Pulmonary lymph node (tissue), 1 donor: ENCODE results near the gene CR2.

- PRO-cap = no peak
Observed at GRCh38 chr1:207153142-207153435, 49.1 kb downstream of the C4BPA start.

GRCh38 chr1:207239879-207240278, 81.6 kb upstream of the CD55 start:
- PRO-cap = no peak

DNA sequence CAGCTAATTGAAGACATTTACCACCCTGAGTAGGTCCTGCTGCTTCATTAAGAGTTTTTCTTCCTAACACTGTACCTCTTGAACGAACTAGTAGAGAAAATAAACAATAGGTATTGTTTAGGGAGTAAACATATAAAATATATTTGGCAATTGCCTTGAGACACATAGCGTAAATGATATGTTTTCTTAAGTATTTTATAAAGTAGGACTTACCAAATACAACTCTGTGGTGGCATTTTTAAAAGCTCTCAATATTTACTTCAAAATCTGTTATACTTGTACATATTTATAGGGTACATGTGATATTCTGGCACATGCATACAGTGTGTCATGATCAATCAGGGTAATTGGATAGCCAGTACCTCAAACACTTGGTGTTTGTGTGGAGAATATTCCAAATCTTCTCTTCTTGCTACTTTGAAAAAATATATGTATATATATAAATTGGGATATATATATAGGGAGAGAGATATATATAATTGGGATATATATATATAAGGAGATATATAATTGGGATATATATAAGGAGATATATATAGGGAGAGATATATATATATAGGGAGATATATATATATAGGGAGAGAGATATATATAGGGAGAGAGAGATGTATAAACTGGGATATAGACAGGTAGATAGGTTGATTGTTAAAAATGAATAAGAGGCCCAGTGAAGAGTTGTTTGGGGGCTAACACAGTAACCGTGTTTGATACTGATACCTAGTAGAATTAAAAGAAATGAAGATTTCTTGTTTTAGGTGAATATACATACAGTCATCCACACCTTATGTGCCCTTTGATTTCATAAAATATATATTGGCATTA, 1.4 kb downstream of the CD55 start:
- PRO-cap = no peak

GRCh38 chr1:207453933-207455058, at the start of gene CR2:
Gene CR2 (plus strand): TSS chr1:207454328.
- PRO-cap = bidirectional peak, plus-strand start at chr1:207454328, minus-strand start at chr1:207454130; unidirectional peak, plus-strand start at chr1:207454559

DNA sequence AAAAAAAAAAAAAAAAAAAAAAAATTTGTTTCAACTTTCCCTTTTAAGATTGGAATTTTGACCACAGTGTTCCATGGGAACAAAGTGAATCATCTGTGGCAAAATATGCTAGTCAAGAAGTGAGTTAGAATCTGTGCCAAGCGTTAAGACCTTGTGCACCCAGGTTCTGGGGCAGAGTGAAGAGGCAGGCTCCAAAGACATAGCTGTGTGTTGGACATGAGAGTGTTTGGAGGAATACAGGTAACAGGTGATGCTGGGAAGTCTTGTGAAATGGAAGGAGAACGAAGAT, 14.4 kb upstream of the CD46 start:
- PRO-cap = no peak

- PRO-cap = no peak
Observed at GRCh38 chr1:207740876-207741188, 11.0 kb upstream of the CD46 start.

DNA sequence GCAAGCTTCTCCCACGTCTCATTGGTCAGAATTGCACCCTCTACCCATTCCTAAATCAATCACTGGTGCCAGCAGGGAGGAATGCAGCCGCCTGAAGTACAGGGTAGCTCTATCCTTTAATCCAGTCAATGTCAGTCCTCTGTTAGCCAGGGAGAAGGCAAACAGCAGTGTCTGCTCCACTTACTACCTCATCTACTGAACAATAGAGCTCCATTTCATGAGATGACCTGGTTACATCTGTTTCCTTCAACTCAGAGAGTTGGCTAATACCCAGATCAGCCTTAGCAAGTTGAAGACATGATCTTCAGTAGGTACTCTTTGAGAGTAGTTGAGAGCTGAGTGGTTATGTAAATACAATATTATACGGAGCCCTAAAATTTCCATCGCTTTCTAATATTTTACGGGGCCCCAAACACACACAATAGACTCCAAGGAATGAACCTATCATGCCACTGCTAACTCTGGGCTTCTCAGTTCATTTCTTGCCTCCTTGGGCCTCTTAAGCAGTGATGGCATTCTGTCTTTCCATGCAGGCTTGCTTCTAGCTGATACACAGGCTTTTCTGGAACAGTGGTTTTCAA, 46.1 kb upstream of the CD34 start:
- PRO-cap = no peak

GRCh38 chr1:207961684-207962019, 50.7 kb upstream of the CD34 start:
- PRO-cap = no peak

- PRO-cap = no peak
Observed at GRCh38 chr1:208043578-208044362, 132.8 kb upstream of the CD34 start.

DNA sequence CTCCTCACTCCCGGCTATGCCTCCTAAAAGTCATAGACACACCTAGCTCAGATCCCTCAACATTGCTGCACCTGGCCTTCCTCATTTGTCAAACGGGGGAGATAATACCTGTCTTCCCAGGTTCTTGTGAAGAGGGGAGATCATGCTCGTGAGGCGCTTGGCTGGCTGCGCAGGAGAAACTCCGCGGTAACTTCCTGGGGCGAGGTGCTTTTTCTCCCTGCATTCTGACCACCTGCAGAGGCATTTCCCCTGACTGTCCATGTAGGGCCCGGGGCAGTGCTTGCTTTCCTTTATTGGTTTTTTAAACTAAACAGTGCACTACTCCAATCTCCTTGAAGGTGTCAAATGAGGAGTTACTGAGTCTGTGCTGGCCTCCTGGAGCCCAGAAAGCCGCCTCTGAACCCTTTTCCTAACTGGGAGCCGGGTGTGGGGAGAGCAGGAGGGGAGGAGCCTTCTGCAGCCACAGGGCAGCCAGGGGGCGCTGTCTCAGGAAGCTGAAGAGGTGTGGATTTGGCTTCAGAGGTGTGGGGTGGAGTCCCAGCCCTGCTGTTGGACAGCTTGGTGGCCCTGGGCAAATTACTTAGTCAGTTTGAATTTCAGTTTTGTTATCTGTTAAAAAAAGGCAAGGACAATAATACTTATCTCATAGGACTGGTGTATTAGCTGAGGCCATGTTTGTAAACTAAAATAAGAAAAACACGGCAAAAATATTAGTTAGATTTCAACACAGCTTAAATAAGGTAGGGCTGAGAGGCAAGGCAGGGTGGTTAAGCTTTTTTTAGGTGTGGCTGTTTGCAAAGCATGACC, 112.1 kb downstream of the PLXNA2 start:
- PRO-cap = no peak

DNA sequence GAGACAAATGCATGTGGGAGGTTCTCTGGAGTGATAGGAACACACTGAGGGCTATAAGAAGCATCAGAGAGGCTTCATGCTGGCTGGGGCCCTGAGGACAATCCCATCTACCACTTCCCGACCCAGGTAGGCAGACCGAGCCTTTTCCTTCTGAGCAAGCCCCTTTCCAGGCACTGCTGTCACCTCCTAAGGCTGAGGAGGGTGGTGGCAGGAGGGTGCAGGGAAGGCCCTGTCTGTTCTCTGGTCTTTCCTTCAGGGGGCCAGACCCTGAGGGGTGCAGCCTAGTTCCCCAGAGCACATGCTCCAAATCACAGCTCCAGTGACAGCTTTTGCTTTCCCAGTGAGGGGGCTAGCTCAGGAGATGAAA, 63.1 kb downstream of the PLXNA2 start:
- PRO-cap = no peak

GRCh38 chr1:208221137-208221966, 22.8 kb downstream of the PLXNA2 start:
- PRO-cap = no peak

DNA sequence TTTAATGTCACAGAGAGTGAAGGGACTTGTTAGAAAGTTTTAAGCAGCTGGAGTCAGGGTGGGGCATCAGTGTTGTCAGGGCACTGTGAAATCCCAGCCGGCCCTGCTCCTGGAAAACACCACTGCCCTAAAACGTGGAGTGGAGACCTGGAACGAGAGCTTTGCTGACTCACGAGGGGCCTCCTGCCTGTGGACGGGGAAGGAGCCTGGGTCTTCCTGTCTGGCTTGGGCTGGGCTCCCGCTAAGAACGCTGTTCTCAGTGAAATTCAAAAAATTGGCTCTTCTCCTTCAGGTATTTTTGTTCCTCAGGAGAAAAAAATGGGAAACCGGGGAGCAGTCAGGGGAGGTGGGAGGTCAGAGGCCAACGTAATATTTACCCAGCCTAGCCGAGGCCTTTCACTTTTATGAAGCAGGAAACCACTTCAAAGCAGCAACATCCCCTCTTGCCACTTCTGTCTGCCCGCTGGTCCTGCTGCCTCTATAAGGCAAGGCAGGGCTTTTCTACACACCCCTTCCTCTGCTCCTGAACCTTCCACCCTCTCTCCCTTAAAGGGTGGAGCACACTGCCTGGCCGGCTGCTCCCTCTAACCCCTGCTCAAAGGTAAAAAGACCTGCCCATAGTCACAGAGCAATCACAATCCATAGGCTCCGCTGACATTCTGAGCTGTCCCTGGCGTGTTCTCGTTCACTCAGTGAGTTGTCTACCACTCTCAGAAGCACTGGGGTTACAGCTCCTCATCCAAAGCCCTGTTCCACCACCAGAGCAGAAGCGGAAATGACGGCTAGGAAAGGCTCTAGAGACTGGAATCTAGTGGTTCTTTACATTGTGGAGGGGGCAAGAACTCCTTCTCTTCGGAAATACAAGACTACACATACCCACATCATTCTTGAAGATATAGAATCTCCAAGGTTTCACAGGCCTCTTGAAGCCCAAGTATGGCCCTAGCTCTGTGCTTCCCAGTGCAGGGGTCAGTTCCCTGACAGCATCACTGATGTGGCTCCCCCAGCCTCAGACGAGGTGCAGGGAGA, 7.9 kb downstream of the PLXNA2 start:
- PRO-cap = no peak

GRCh38 chr1:208248303-208248856, 4.2 kb upstream of the PLXNA2 start:
- PRO-cap = no peak

GRCh38 chr1:208309698-208310217, 65.6 kb upstream of the PLXNA2 start:
- PRO-cap = no peak

DNA sequence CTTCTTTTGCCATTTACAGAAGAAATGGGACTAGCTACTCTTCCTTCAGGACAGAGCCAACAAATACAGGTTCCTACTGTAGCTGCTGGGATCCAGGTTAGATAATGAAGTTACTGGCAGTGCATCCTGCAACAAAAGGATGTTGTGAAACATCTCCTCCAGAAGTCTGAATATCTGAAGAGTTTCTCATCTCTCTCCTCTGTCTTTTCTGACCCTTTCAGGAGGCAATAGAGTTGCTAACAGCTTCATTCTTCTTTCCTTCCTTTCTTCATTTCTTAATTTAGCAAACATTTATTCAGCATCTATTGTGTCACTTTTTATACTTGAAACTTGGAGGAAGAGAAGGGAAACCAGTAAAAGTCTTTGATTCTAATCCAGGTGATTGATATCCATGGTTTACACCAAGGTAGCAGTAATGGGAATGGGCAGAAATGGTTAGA, 171.3 kb upstream of the CAMK1G start:
- PRO-cap = no peak

GRCh38 chr1:209421333-209421596, 162.2 kb upstream of the CAMK1G start:
- PRO-cap = no peak

GRCh38 chr1:209528005-209528632, 55.4 kb upstream of the CAMK1G start:
- PRO-cap = no peak

GRCh38 chr1:209625680-209626280, 26.4 kb downstream of the LAMB3 start:
- PRO-cap = no peak

DNA sequence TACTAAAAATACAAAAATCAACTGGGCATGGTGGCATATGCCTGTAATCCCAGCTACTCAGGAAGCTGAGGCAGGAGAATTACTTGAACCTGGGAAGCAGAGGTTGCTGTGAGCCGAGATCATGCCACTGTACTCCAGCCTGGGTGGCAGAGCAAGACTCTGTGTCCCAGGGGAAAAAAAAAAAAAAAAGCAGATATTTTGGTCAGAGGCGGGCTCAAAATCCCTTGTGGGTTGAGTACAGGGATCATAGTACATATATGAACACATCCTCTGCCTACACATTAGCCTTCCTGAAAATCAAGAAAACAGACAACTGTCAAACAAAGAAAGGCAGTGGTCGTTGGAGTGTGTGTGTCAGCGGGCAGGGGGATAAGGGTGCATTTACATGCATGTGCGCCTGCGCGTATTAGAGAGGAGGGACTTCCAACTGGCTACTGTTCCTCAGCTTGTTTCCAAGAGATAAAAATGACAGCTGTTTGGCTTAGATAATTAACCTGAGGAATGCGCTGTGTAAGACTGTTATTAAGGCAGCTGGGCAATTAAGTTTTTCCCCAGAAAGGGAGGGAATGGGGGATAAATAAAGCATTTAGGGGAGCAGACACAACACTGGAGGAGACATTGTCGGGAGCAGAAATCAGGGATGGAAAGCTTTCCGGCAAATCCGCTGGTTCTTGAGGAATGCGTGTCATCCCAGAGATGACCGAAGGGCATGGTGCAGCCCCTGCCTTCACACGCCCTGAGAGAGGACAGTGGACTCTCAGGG, 6.5 kb downstream of the LAMB3 start:
- PRO-cap = no peak